Trachea (tissue), 1 donor: ENCODE results near the gene COG3.

- PRO-cap: no peak
Measured at GRCh38 chr13:42708185-42708741, 73.1 kb upstream of the FAM216B start.

- PRO-cap: no peak
Measured at GRCh38 chr13:42891715-42892046, 100.4 kb downstream of the EPSTI1 start.

DNA sequence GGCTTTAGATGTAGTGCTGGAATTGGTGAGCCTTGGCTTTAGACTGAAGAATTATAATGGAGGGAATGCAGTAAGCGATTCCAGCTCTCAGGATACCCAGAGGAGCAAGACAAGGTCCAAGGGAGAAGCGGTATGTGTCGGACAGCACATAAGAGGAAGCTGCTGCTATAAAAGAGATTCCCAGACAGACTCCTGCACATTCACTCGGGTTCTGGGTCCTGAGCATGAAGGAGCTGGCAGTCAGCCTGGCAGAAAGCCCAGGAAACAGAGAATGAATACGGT is 308.2 kb downstream of the DNAJC15 start:
- PRO-cap: no peak

GRCh38 chr13:43975350-43976096 is 95.8 kb downstream of the LACC1 start:
- PRO-cap: no peak

- PRO-cap: no peak
Measured at GRCh38 chr13:44322852-44323459, 50.7 kb upstream of the SERP2 start.

GRCh38 chr13:44367805-44368241 is 5.8 kb upstream of the SERP2 start:
- PRO-cap: no peak

GRCh38 chr13:44379916-44380377 is 6.3 kb downstream of the SERP2 start:
- PRO-cap: no peak

DNA sequence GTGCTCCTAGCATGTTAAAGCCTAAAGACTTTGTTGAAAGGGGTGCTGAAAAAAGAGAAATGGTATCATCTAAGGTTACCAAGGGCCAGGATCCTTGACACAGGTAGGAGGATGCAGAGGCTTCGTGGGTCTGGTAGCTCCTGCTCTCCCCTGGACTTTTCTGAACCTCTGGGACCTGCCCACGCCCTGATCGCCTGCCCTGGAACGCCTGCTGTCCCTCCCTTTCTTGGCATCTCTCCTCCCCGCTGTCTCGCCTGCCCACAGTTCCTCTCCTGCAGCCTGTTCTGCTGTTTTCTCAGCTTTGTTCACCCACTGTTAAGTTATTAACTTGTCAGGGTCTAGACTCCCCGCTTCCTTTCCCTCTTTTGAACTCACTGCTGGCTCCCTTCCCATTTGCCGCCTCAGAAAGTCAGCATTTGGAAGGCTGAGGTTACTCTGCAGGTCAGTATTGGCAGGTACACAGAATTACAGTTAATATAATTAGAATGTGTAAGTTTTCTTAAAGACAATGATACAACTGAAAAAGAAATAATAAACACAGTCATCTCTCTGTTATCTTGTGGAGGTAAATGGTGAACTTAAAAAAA is 19.8 kb downstream of the SERP2 start:
- PRO-cap: no peak

GRCh38 chr13:44474050-44474402 is 100.4 kb downstream of the SERP2 start:
- PRO-cap: no peak

DNA sequence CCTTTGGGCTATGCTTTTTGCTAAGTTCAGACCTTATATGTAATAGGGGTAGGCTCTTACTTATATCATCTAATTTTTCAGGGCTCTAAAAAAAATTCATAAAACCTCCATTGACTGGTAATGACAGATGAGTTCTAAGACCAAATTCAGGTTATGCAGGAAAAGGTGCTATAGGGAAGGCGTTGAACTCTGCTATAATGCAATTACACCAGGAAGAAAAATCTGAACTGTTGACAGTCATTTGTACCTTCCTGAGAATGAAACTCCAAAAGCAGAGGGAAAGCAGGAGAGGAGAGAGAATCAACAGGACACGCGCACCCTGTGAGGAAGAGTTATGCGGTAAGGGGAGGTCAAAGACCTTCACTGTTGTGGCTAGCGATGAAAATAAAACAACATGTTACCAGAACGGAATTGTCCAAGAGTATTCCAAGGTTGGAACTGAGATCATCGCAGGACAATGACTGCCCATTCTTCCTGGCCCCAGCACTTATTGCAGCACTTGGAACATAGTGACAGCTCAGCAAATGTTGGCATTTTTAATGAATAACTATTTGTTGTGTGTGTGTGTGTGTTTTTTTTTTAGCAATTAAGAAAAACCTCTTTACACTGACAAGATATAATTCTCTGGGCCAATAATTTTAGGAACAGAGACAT is 176.0 kb upstream of the TSC22D1 start:
- PRO-cap: no peak

DNA sequence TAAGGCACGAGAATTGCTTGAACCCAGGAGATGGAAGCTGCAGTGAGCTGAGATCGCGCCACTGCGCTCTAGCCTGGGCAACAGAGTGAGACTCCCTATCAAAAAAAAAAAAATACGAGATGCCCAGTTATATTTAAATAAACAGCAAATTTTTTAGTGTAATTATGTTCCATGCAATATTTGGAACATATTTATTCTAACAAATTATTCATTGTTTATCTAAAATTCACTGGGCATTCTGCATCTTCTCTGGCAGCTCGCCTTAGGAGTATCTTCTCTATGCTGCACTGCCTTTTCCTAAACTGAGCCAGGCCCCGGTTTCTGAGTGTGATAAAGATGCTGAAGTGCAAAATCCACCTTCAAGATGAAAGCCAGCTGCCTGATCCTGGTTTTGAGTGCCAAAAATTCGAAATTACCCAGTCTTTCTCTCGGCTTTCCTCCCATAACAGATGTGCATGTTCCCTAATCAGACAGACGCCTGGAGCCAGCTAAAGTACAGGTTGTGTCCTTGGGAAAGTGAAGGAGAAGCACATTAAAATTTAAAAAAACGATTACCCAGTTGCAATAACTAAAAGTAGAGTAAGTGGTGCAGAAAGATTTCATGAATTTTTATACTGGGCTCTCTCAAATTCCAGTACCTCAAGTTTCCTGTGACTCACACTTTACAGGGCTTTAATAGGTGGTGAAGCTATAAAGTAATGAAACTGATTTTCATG is 65.1 kb upstream of the GTF2F2 start:
- PRO-cap: no peak

GRCh38 chr13:45219818-45220150 is 18.9 kb upstream of the KCTD4 start:
- PRO-cap: no peak

GRCh38 chr13:45330907-45331968 is 9.7 kb downstream of the TPT1 start:
- PRO-cap: no peak

DNA sequence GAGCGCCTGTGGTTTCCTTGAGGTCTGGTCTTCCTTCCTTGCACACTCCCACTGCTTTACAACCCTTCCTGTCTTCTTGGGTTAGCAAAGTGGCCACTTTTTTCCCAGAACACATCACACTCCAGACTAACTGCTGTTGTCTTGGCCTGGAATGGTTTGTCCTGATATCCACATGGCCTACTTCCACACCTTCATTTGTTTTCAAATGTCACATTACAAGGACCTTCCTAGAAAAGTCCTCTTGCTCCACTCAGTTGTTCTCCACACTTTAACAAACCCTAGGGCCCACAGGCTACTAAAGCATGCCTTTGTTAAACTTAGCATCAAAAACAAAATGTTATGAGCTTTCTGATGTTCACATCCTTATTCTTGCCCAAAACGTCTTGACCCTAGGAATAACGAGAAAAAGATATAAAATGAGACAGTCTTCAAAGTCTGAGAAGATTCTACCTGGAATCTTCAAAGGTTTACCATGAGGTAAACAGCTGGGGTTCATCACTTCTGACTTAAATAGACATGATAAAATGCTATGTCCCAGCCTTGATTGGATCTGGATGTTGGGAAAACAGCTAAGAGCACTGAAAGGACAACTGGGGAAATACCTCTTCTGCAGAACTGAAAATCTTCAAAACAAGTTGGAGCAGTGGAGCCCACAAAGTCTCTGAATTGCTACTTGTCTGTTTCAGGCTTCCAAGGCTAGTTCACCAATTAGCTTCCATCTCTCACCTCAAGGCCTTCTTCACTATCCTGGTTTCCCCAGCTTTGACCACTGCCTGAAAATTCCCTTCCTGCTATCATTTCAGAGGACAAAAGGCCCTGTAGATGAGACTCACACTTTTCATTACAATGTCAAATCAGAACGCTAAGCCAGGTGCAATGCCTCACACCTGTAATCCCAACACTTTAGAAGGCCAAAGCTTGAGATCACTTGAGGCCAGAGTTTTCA is 5.9 kb downstream of the TPT1 start:
- PRO-cap: no peak

DNA sequence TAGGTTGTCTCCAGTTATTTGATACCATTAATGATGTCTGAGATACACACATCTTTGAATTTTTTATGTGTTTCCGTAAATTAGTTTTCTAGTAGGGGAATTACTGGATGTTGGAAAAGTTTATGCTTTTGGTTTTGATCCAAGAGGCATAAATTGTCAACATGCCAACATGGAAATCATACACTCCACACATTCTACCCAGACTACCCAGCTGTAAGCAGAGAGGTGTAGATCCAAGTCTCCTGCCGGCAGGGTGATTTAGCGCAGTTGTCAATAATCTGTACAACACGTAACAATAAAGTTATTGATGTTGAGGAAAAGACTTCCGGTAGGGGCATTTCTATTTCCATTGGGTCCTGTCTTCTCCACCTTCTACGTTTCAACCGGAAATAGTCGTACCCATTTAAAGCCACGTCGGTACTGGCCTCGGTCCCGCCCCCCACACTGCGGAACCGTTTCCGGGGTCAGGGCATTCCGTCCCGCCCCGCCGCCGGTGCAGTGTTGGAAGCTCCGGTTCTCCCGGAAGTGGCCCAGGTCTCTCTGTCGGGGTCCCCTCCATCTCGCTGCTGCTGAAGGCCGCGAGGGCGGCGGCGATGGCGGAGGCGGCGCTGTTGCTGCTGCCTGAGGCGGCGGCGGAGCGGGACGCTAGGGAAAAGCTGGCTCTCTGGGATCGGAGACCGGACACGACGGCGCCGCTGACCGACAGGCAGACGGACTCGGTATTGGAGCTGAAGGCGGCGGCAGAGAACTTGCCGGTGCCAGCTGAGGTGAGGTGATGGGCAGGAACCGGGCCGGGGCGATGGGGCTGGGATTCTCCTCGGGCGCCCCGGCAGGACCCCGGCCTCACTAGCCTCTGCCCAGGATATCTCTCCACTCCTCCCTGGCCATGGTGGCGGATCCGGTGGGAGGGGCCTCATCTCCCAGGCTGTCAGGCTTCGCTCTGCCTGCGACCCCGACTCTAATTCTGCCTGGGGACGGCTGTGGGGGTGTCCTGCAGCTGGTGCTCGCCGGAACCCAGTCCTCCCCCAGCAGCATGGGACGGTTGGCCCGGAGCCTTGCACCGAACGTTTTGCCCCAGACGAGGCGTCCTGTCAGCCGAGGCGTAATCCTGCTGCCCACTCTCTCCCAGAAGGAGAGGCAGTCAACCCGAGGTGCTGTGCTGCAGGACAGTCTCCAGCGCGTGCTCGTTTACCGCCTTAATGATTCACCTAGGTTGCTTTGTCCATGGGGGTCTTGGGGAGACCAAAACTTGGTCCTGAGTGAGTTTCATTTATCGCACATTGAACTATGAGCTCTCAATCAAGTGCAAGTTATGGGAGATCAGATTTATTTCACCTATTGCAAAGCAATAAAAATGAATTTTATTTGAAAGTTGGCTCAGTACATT is at the start of gene COG3:
Gene COG3 (plus strand): TSS at position 496 of the 1,387 bp plus-strand sequence.
- PRO-cap: bidirectional peak, plus-strand start at position 533 of the sequence, minus-strand start at position 376 of the sequence

- PRO-cap: no peak
Measured at GRCh38 chr13:45701028-45701926, 843 bp upstream of the CBY2 start.

DNA sequence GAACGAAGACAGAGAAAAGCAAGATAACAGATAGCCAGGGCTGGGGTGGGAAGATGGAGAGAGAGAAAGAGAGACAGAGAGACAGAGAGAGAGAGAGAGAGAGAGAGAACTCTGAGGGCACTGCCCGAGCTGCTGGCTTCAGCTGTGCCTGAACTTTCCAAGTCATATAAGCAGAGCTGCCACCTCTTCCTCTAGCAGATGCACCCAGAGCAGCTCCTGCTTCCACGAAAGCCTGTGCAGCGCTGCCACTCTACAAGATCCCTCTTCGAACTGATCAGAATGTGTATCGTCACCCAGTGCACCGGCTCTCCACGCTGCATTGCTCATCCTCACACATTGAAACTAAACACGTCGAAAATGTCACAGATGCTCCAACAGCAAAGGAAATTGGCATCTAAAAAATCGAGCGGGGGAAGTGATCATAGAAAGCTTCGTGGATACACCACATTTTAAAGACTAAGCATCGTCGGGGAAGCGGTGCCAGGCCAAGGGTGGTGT is 81.8 kb upstream of the SIAH3 start:
- PRO-cap: no peak

GRCh38 chr13:46072090-46072447 is 19.5 kb upstream of the ZC3H13 start:
- PRO-cap: no peak

DNA sequence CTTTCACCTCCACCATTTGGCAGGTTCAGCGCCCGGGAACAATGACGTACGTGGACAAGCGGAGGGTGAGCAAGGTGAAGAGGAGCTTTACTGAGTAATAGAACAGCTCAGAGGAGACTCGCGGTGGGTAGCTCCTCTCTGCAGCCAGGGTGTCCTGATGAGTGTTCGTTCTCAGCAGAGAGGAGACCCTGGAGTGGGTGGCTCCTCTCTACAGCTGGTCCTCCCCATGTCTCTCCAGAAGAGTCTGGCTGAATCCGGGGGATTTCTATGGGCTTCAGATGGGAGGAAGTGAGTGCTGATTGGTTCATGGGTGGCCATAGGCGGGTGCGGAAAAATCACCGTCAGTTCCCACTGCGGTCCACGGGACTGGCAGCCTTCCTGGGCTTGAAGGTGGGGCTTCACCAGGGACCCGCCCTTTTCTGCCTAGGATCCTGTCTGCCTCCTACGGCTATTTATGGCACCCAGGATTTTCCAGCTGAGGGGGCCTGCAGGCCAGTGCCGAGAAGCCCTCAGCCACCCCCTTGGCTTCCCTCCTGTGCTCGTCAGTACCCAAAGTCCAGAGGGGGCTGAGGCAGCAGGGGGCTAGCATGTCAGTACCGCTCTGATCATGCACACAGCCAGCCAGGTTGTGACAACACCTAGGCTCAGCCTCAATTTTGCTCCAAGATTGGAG is 18.4 kb downstream of the CPB2 start:
- PRO-cap: no peak

GRCh38 chr13:46103091-46103635 is 1.7 kb downstream of the CPB2 start:
- PRO-cap: no peak